Vagina (tissue), 1 donor: ENCODE data around the gene ZEB1.

GRCh38 chr10:30862447-30863008, 169.1 kb downstream of the ZNF438 start:
- PRO-cap, result no peak
- RAMPAGE, long total RNA, result no peak

GRCh38 chr10:30901862-30902578, 129.6 kb downstream of the ZNF438 start:
- PRO-cap, result no peak
- RAMPAGE, long total RNA, result no peak

DNA sequence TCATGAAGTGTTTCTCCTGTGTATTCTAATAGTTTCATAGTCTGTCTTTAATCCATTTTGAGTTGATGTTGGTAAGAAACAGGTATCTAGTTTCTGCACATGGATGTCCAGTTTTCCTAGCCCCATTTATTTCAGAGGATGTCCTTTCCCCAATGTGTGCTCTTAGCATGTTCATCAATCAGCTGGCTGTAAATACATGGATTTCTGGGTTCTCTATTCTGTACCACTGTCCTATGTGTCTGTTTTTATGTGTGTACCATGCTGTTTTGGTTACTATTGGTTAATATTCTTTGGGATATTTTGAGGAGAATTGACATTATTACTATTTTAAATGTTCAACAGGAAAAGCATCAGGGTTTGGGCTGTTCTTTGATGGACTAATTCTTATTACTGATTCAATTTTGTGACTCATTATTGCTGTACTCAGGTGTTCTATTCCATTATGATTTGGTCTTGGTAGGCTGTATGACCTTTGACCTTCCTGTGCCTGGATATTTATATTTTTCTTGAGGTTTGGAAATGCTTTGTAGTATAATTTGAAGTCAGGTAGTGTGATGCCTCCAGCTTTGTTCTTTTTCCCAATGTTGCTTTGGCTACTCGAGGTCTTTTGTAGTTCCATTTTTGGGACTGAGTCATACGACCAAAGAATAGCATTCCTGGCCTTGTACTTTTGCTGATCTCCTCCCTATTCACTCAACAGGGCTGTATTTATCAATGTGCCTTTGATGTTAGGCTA, 74.0 kb downstream of the ZNF438 start:
- PRO-cap, result no peak
- RAMPAGE, long total RNA, result start-site peak on the minus strand centred at position 134 of the sequence, 71 bp wide, 5 reads

- PRO-cap, result no peak
- RAMPAGE, long total RNA, result start-site peak on the minus strand at chr10:31029667-31030026, 20 reads
Observed at GRCh38 chr10:31029488-31030017, 2.1 kb downstream of the ZNF438 start.

GRCh38 chr10:31319154-31319323, at the start of gene ZEB1:
Gene ZEB1, plus strand, starts transcription at chr10:31319216.
- PRO-cap, result bidirectional peak, plus-strand start at chr10:31319216, minus-strand start at chr10:31319063
- RAMPAGE, long total RNA, result start-site peak on the plus strand at chr10:31319219-31319240, 1,974 reads

DNA sequence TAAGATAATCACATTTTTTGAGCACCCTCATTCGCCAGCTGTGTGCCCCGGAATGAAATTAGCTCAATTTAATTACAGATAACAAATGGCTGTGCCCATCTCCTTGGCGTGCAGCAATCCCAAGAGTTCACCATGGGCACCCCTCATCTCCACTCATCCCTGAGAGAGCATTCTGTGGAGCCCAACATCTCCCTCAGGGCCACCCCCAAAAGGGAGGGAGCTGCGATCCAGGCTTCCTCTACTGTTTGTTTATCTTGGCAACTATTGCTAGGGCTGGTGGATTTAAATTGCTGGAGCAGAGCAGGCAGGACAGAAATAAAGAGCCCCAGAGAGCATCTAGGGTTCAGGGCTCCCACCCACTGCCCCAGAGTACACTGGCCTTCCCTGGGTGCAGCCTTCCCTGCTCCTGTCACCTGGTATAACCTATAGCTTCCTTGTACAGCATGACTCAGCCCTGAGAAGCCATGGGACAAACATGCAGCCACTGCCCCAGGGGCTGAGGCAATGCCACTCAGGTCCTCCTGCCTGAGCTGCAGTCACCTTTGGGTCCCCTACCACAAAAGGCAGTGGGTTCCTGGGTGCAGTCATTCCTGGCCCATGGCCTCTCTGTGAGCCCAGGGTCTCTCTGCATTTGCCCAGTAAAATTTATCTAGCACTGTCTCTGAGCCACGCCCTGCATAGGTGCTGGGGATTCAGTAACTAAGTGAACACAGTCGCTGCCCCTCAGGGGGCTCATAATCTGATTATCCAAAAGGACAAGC, 263.7 kb downstream of the ZEB1 start:
- PRO-cap, result no peak
- RAMPAGE, long total RNA, result no peak

GRCh38 chr10:31677419-31677905, 251.2 kb downstream of the ARHGAP12 start:
- PRO-cap, result no peak
- RAMPAGE, long total RNA, result no peak

DNA sequence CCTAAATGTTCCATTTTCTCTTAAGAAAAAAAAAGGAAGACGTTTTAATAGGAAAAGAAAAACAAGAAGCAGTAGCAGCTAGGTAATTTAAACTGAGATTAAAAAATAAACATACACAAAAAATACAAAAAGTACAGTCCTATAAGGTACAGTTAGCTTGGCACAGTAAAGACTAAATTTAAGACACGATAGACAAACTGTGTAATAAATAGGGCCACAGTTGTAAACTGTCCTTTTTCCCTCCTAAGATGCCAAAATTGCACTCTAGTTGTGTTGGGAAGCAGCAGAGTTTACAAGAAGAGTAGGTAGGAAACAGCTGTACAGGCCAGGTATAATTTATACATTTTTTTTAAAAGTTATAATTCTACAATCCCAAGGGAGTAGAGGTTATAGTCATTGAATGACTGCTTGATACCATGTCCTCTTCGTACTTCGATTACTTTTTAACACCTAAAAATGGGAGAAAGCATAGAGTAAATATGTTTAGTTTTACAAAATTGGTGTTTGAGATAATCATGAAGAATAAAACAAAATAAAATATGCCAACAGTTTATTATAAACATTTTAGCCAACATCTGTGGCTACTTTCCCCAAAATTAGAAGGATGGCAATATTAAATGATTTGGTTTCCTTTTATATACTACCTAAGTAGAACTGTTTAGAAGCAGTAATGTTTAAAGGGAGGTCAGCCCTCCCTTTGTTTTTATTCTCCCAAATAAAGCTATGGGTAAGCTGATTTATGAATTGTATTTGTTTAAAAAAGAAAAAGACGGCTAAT, 45.0 kb downstream of the KIF5B start:
- PRO-cap, result no peak
- RAMPAGE, long total RNA, result no peak

- PRO-cap, result no peak
- RAMPAGE, long total RNA, result no peak
Observed at GRCh38 chr10:32141038-32141469, 84.8 kb upstream of the KIF5B start.

DNA sequence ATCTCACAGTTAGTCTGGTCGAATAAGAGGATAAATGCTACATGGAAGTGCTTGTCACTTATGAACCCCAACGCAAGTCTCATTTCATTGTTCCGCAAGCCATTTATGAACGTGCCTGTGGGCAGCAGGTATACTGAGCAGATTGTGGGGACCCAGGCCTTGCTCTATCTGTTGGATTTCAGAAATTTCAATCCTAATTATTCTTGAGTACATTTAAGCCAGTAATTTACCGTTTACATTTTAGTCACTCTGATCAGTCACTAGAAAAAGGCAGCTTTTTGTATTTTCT, 80.7 kb downstream of the EPC1 start:
- PRO-cap, result no peak
- RAMPAGE, long total RNA, result no peak

DNA sequence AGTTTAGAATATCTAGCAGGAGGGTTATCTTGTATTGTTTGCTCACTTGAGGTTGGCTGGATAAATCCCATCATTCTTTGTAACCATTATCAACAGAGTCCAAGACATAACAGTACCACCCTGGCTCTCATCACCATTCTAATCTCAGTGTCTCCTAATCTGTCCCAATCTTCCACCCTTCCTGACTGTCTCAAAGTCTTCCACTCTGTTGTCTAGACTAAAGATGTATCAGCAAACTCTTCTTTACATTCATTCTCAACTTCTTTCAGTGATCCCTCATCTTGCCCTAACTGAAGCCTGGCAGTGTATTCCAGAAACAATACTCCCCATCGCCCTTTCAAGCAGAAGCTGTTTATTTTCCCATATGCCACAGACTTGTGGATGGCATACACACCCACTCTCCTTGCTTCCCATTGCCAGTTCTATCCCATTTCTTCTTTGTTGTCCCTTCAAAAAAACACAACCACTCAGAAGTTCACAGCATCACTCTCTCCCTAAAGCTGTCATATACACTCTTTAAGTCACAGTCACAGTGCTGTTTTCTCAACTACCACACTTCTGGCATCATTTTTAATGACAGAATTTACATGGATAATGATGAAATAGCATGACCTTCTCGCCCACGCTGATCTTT, 11.7 kb downstream of the EPC1 start:
- PRO-cap, result no peak
- RAMPAGE, long total RNA, result start-site peak on the minus strand centred at position 412 of the sequence, 290 bp wide, 18 reads

DNA sequence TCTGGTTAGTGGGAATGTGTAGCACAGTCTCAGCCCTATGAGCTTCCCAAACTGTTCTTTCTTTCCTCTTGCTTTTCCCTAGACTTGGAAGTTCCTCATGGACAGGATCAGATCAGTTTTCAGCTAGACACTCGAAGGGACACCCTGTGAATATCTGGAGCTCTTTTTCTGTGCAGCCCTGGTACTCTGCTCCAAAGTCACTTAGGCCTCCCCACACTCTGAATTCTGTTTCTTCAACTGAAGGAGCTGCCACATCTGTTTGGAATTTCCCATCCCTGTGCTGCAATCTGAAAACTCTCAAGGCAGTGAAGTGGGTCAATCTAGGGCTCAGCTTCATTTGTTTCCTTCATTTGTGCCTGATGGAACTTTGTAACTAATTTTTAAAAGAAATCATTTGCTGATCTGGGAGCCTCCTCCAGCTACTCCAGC, 9.7 kb downstream of the EPC1 start:
- PRO-cap, result no peak
- RAMPAGE, long total RNA, result no peak

GRCh38 chr10:32348579-32348849, 1.6 kb upstream of the EPC1 start:
- PRO-cap, result no peak
- RAMPAGE, long total RNA, result no peak

- PRO-cap, result no peak
- RAMPAGE, long total RNA, result no peak
Observed at GRCh38 chr10:32356930-32357374, 10.0 kb upstream of the EPC1 start.

- PRO-cap, result no peak
- RAMPAGE, long total RNA, result no peak
Observed at GRCh38 chr10:32559708-32560478, 114.0 kb downstream of the CCDC7 start.

GRCh38 chr10:32941345-32941926, 16.6 kb downstream of the ITGB1 start:
- PRO-cap, result no peak
- RAMPAGE, long total RNA, result no peak

DNA sequence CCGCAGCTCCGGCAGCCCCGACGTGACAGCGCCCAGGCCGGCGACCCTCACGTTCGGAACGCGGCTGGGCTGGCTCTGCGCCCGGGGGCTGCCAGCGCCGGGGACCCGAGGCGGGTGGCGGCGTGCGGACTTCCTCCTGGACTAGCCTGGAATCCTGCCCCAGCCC, 328 bp downstream of the ITGB1 start:
- PRO-cap, result unidirectional peak, minus-strand start at position 143 of the sequence
- RAMPAGE, long total RNA, result no peak

- PRO-cap, result no peak
- RAMPAGE, long total RNA, result no peak
Observed at GRCh38 chr10:33121895-33122544, 164.0 kb upstream of the ITGB1 start.

- PRO-cap, result no peak
- RAMPAGE, long total RNA, result no peak
Observed at GRCh38 chr10:33192123-33192567, 142.3 kb downstream of the NRP1 start.

DNA sequence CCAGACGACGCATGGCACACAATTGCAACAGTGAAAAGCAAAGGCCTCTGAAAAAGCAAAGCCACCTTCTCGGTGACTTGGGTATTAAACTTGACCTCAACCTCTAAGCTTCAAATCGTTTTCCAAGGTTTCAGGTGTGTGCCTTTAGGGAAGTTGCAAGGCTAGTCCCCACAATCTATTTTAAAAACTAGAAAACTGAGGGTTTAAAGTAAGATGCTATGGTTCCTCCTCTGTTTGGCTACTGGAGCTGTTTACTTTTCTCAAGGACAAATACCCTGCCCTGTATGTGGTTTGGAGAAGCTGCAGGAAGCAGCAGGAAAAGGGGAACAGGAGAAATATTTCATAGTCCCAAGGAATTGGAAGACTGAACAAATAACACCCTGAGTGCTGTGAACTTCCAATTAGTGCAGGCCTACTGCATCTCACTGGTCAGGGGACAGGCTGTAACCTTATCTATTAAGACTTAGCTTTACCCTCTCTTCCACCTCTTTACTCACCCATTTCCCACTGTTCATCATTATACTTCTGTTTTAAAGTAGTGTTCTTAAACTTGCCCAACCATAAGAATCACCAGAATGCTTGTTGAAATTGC, 135.8 kb downstream of the NRP1 start:
- PRO-cap, result no peak
- RAMPAGE, long total RNA, result no peak